ENCODE data around the gene RNF121.

GRCh38 chr11:70108056-70108623 lies 30.0 kb downstream of the ANO1 start:
- PRO-cap, 3 experiments = peak in 2 of 3 experiments; most common plus-strand start chr11:70108532 (in 1); most common minus-strand start chr11:70108291 (in 2)
- RAMPAGE, long total RNA, 4 experiments = no peak in any of the 4 experiments
- RRBS = no CpG with 5 or more reads among the region's 13 CpGs

DNA sequence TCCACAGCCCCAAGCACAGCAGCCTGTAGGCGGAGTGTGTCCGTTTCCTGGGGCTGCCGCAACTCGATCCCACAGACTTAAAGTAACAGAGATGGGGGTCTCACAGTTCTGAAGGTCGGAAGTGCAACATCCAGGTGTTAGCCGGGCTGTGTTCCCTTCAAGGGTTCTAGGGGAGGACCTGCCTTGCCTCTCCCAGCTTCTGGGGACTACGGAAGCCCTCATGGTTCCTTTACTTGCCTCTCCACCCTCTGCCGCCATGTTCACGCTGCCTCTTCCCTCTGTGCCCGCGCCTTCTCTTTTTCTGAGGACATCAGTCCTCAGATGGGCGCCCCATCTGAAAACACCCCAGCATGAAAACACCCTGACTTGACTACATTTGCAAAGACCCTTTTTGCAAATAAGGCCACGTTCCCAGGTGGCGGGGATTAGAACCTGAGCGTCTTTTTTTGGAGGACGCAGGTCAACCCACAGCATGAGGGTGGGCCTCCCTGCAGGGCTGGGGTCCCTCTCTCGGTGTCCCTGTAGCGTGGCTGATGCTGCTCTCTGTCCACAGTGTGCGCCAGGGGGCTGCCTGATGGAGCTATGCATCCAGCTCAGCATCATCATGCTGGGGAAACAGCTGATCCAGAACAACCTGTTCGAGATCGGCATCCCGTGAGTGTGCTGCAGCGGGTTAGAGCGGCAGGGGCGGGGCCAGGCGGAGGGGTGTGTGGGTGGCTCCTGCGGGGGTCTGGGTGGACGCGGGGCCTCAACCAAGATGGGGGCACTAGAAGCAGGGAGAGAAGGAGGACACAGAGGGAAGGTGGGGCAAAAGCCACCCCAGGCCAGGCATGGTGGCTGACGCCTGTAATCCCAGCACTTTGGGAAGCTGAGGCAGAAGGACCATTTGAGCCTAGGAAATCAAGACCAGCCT lies 37.9 kb upstream of the FADD start:
- PRO-cap, 3 experiments = no peak in any of the 3 experiments
- RAMPAGE, long total RNA, 4 experiments = no peak in any of the 4 experiments
- RRBS = no CpG with 5 or more reads among the region's 30 CpGs

GRCh38 chr11:70212251-70212805 lies 9.2 kb downstream of the FADD start:
- PRO-cap, 3 experiments = peak in 1 of 3 experiments; most common plus-strand start chr11:70212420 (in 1)
- RAMPAGE, long total RNA, 4 experiments = no peak in any of the 4 experiments
- RRBS = no CpG with 5 or more reads among the region's 13 CpGs

DNA sequence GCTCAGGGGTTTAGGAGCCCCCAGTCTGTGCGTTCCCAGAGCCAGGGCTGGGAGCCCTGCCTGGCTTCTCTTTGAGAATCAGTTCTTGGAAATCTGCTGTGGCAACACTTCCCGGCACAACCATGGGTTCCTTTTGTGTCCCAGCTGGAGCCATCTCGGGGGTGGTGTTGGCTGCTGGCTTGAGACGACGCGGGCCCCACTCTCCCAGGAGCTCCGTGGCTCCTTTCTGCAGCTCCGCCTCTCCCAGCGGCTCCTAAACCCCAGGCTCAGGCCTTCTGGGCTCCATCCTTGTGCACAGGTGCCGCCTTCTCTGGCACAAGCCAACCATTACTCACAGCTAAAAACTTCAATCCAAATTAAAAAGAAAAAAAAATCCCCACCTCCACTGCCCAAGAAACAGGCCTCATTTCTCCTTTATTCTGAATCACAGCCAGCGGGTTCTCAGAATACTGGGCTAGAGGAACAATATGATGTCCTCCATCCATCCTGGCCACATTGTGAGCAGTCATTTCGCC lies 18.6 kb upstream of the PPFIA1 start:
- PRO-cap, 3 experiments = no peak in any of the 3 experiments
- RAMPAGE, long total RNA, 4 experiments = no peak in any of the 4 experiments
- RRBS = no CpG with 5 or more reads among the region's 12 CpGs

DNA sequence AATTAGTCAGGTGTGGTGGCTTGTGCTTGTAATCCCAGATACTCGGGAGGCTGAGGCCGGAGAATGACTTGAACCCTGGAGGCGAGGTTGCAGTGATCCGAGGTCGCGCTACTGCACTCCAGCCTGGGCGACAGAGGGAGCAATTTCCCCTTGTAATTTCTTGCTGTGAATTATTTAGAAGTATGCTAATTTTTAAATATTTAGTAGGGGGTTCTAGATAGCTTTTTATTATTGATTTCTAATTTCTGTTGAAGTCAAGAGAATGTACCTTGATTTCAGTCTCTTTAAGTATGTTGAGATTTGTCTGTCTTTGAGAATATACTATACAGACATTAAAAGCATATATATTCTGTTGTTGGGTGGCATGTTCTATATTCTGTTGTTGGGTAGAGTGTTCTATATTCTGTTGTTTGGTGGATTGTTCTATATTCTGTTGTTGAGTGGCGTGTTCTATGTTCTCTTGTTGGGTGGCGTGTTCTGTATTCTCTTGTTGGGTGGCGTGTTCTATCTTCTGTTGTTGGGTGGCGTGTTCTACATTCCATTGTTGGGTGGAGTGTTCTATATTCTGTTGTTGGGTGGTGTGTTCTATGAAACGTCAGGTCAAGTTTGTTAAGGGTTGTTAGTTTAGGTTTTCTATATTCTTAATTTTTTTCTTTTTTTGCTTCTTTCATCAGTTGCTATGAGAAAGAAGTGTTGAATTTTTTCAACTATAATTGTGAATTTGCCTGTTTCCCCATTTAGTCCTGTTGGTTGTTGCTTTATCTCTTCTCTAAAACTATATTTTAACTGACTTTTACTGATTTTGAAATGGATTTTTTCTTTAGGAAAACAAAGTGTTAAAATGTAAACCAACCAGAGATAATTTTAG lies 27.1 kb upstream of the CTTN start:
- PRO-cap, 3 experiments = no peak in any of the 3 experiments
- RAMPAGE, long total RNA, 4 experiments = no peak in any of the 4 experiments
- RRBS = no CpG with 5 or more reads among the region's 12 CpGs

GRCh38 chr11:70400521-70401176 lies 2.3 kb downstream of the CTTN start:
- PRO-cap, 3 experiments = peak in 2 of 3 experiments; most common minus-strand start chr11:70400844 (in 2)
- RAMPAGE, long total RNA, 4 experiments = no peak in any of the 4 experiments
- RRBS = no CpG with 5 or more reads among the region's 11 CpGs

- PRO-cap, 3 experiments = peak in 2 of 3 experiments; most common minus-strand start chr11:70788465 (in 2)
- RAMPAGE, long total RNA, 4 experiments = no peak in any of the 4 experiments
- RRBS = no CpG with 5 or more reads among the region's 9 CpGs
These were observed 389.9 kb downstream of the CTTN start for GRCh38 chr11:70788216-70788717.

DNA sequence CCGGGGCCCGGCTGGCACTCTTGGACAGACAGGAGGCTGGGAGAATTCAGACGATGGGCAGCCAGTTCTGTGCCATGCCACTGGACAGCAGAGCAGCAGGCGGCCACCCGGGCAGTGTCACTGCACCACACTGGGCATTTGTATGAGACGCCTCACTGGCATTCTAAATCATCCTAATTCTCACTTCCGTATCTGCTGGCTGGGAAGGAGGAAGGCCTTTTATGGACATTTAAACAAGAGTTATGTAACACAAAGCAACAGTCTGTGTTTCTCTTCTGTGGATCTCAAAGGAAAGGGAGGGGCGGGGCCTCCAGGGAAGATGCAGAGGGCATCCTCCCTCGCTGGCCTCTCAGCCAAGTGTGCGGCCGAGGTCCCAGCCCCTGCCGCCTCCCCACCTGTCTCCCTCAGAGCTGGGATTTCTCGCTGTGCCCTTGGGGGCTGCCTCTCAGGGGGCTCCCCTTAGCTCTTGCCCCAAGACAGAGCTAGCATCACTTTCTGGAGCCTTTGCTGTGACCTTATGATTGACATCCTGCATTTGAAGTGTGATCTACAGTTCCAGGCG lies 350.2 kb downstream of the SHANK2 start:
- PRO-cap, 3 experiments = no peak in any of the 3 experiments
- RAMPAGE, long total RNA, 4 experiments = no peak in any of the 4 experiments
- RRBS = 85% methylated on average over 2 of the region's 14 CpGs

GRCh38 chr11:71152388-71153003 lies 99.9 kb downstream of the SHANK2 start:
- PRO-cap, 3 experiments = no peak in any of the 3 experiments
- RAMPAGE, long total RNA, 4 experiments = no peak in any of the 4 experiments
- RRBS = 11% methylated on average over 4 of the region's 15 CpGs

DNA sequence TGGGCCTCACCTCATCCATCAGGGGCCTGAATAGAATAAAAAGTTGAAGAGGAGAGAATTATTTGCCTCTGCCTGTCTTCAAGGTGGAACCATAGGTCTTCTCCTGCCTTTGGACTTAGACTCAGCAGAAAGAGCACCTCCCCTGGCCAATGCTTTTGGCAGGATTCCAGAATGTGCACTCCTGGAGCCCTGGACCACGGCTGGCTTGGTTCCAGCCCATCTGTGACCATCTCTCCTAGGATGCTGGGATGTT lies 32.1 kb upstream of the SHANK2 start:
- PRO-cap, 3 experiments = no peak in any of the 3 experiments
- RAMPAGE, long total RNA, 4 experiments = no peak in any of the 4 experiments
- RRBS = no CpG with 5 or more reads among the region's 1 CpG

DNA sequence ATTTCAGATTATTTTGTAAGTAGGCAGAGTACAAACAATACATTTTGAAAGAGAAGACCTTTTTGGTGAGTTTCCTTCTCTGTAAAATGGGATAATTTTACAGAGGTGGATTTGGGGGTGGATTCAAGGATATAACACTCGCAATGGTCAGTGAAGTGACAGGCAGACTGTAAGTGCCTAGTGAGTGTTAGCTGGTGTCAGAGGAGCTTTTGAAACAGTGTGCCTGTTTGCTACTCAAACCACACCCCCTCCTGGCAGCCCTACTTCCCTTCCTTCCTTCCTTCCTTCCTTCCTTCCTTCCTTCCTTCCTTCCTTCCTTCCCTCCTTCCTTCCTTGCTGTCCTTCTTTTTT lies 57.5 kb downstream of the DHCR7 start:
- PRO-cap, 3 experiments = peak in 1 of 3 experiments; most common plus-strand start position 145 of the sequence (in 1)
- RAMPAGE, long total RNA, 4 experiments = no peak in any of the 4 experiments
- RRBS = no CpG with 5 or more reads among the region's 1 CpG

DNA sequence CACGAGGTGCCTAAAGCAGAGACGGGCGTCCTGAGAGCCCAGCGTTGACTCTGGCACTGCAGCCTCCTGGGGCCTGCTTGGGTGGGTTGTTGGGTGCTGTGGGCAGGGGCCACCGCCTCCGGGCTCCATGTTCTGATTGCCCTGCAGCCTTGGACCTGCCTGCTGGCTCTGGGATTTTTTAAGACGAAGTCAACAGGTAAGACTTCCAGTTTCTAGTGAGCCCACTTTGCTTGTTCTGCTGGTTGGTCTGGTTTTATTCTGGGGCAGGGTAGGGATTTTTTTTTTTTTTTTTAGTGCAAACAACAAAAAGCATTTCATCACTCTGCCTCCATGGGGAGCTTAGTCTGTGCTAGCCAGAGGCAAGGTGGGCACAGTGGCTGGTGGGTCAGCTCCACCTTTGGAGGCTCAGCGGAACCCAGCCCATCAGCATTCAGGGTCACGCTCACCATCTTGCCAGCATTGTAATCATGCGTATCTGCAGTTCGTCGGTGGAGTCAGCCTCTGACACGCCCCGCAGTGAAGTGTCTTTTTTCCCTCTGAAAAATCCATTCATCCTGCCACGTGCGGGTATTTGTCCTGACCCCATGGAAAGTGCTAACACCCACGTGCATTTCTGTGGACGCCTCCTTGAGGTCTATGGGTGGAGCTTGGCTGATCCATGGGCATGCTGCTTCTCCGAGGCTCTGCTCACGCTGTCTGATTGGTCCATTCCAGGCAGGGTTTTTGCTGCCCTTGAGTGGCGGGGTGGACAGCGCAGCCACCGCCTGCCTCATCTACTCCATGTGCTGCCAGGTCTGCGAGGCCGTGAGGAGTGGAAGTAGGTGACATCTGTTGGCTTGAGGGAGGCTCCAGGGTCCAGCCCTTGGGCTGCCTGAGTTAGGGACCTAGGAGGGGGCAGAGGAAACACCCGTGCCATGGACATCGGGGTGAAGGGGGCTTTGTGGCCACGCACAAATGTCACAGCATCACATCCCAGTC lies 28.5 kb downstream of the NADSYN1 start:
- PRO-cap, 3 experiments = no peak in any of the 3 experiments
- RAMPAGE, long total RNA, 4 experiments = no peak in any of the 4 experiments
- RRBS = no CpG with 5 or more reads among the region's 28 CpGs

- PRO-cap, 3 experiments = no peak in any of the 3 experiments
- RAMPAGE, long total RNA, 4 experiments = no peak in any of the 4 experiments
- RRBS = no CpG with 5 or more reads among the region's 22 CpGs
These were observed 3.6 kb downstream of the KRTAP5-7 start for GRCh38 chr11:71530378-71531436.

GRCh38 chr11:71928840-71929126 lies at the start of gene RNF121:
TSS of gene RNF121 (plus strand) at chr11:71929046.
- PRO-cap, 3 experiments = peak in 3 of 3 experiments; most common plus-strand start chr11:71929034 (in 2)
- RAMPAGE, long total RNA, 4 experiments = start-site peak on the plus strand in 3 of 4 experiments, at chr11:71928996-71929105 at its widest, 97 to 157 reads per replicate
- RRBS = no CpG with 5 or more reads among the region's 17 CpGs

DNA sequence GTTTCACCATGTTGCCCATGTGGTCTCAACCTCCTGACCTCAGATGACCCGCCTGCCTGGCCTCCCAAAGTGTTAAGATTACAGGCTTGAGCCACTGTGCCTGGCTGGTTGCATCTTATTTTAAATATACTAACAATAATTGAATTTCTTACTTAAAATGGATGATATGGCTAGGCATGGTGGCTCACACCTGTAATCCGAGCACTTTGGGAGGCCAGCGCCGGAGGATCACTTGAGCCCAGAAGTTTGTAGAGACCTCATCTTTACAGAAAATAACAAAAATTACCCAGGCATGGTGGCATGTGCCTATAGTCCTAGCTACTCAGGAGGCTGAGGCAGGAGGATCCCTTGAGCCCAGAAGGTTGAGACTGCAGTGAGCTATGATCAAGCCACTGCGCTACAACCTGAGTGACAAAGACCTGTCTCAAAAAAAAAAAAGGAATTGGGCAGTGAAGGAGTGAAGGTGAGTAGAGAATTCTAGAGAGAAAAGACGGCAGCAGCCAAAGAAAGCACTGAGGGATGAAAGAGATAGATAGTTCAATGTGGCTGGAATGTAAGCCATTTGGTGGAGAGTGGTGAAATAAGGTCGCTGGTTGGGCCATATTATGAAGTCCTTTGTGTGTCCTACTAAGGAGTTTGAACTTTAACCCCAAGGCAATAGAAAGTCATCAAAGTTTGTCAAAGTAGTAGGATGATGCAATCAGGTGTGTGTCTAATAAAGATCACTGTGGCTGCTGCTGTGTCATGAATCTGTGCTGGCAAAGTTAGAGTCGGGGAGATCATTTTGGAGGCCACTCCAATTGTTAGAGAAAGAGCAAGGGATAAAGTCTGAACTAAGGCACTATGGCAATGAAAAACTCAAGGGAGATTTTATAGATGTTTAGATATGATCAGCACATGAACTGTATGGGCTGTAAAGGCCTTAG lies 18.5 kb downstream of the RNF121 start:
- PRO-cap, 3 experiments = no peak in any of the 3 experiments
- RAMPAGE, long total RNA, 4 experiments = no peak in any of the 4 experiments
- RRBS = no CpG with 5 or more reads among the region's 8 CpGs

DNA sequence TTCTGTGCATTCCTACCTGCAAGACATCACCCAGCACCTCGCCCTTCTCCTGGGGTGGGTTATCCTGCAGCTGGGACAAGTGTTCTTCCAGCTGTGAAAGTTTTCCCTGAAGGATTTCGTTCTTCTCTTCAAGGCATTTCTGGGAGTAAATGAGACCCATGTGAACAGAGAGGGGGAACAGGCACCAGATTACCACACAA lies 17.6 kb downstream of the IL18BP start:
- PRO-cap, 3 experiments = no peak in any of the 3 experiments
- RAMPAGE, long total RNA, 4 experiments = no peak in any of the 4 experiments
- RRBS = no CpG with 5 or more reads among the region's 2 CpGs

- PRO-cap, 3 experiments = peak in 3 of 3 experiments; most common plus-strand start chr11:72038715 (in 3); most common minus-strand start chr11:72038477 (in 1)
- RAMPAGE, long total RNA, 4 experiments = no peak in any of the 4 experiments
- RRBS = no CpG with 5 or more reads among the region's 7 CpGs
These were observed 39.4 kb downstream of the IL18BP start for GRCh38 chr11:72037718-72038830.

GRCh38 chr11:72238346-72239378 lies 5.3 kb downstream of the PHOX2A start:
- PRO-cap, 3 experiments = peak in 2 of 3 experiments; most common plus-strand start chr11:72238937 (in 2); most common minus-strand start chr11:72238798 (in 1)
- RAMPAGE, long total RNA, 4 experiments = no peak in any of the 4 experiments
- RRBS = 65% methylated on average over 7 of the region's 34 CpGs

DNA sequence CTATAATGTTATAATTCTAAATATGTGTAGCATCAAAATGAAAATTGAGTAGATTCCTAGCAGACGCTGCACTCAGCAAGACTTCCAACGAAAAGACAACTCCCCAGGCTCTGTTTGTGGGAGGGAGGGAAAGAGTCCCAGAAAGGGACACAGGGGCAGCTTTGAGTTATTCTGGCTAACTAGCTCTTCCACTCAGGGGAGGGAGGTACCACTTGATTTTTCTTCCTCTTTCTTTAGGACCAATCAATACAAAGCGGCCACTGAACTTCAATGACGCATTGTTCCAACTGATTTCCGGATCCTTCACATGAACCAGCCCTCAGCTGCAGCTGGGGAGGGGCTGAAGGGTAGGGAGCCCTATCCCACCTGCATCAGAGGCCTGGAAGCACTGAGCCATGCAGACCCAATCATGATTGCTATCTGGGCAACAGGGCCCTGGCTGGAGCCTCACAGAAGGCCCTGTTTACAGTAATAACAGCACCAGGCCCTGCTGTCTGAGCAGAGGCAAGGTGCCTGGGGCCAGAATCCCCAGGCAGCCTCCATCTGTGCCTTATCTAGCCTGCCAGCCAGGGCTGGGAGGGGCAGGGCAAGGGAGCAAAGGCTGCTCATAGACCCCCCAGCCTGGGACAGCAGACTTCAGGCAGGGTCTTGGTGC lies 22.7 kb downstream of the CLPB start:
- PRO-cap, 3 experiments = peak in 2 of 3 experiments; most common plus-strand start position 371 of the sequence (in 2); most common minus-strand start position 97 of the sequence (in 1)
- RAMPAGE, long total RNA, 4 experiments = no peak in any of the 4 experiments
- RRBS = no CpG with 5 or more reads among the region's 5 CpGs

- PRO-cap, 3 experiments = no peak in any of the 3 experiments
- RAMPAGE, long total RNA, 4 experiments = no peak in any of the 4 experiments
- RRBS = no CpG with 5 or more reads among the region's 13 CpGs
These were observed 3.9 kb upstream of the PDE2A start for GRCh38 chr11:72677874-72678817.

Measured in adrenal gland (tissue), 7 donors.